ENCODE results near the gene CEP68.

DNA sequence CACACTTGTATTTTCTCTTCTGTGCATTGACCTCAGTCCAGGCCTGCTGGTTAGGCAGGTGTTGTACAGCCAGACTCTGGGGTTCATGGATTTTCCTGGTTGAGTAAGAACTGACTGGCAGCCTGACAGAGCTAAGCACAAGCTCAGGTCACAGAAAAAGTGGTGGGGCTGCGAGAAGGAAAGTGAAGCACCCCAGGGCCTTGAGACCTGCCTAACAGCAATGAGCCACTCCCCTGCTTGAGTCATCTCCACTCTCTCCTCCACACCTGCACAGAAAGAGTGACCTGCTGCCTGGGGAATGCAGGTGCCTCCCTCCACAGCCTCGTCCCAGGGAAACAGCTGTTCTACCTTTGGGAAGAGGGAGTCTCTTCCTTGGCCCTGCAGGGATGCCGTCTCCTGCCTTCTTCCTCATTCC is 91.4 kb upstream of the LGALSL start:
- PRO-cap, 8 experiments, result no peak in any of the 8 experiments

- PRO-cap, 8 experiments, result no peak in any of the 8 experiments
Measured at GRCh38 chr2:64769374-64769782, 115.7 kb upstream of the SERTAD2 start.

DNA sequence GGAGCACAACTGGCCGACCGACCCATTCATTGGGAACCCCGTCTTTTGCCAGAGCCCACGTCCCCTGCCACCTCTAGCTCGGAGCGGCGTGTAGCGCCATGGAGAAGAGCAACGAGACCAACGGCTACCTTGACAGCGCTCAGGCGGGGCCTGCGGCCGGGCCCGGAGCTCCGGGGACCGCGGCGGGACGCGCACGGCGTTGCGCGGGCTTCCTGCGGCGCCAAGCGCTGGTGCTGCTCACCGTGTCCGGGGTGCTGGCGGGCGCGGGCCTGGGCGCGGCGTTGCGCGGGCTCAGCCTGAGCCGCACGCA is 302 bp downstream of the SLC1A4 start:
- PRO-cap, 8 experiments, result no peak in any of the 8 experiments

DNA sequence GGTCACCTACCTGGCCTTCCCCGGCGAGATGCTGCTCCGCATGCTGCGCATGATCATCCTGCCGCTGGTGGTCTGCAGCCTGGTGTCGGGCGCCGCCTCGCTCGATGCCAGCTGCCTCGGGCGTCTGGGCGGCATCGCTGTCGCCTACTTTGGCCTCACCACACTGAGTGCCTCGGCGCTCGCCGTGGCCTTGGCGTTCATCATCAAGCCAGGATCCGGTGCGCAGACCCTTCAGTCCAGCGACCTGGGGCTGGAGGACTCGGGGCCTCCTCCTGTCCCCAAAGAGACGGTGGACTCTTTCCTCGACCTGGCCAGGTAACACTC is 619 bp downstream of the SLC1A4 start:
- PRO-cap, 8 experiments, result no peak in any of the 8 experiments

GRCh38 chr2:65035461-65036073 is 20.6 kb upstream of the CEP68 start:
- PRO-cap, 8 experiments, result no peak in any of the 8 experiments

DNA sequence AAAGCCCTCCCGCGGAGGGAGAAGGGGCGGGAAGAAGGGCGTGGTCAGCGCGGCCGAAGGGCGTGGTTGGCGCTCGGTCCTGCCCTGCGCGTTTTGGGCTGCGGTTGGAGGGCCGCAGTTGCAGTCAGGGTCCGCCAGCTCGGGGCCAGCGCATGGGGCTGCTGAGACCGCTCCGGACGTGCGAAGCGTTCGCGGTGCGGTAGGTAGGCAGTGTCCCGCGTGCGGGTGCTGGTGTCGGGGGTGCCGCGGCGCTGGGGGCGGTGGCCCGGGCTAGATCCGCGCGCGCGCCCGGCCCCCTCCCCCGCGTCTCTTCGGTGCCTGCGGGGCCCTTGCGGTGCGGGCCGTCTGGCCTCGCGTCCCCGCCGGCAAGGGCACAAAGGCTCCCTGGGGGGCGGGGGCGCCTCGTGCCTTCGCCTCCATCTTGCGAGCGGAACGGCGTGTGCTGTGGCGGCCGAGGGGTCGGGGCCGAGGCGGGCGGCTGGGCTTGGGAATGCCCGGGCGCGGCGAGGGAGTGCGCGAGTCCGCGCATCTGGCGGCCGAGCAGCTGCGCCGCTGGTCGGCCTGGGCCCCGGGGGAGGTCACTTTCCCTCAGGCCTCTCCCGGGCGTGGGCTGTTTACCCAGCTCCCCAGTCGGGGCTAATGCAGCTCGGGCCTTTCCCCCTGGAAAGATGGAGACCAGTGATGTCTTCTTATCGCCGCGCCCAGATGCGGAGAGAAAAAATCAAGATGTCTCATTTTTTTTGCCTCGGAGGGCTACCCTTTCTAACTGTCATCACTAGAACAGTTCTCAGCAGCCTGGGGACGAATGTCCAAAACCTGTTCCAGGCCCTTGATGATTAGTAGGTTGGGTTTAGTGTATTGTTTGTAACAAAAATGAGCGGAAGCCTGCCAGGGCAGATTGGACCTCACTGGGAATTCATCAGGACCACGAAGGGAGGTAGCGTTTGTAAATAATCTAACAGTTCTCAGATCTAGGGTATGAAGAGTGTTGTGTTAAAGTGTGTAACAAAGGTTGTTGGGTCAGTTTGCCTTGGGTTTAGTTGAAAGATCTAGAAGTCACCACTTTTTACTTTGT is at the start of gene CEP68:
Gene CEP68 (plus strand): TSS at position 91 of the 1,075 bp plus-strand sequence.
- PRO-cap, 8 experiments, result peak in 8 of 8 experiments; most common plus-strand start position 117 of the sequence (in 4); most common minus-strand start position 313 of the sequence (in 5)

DNA sequence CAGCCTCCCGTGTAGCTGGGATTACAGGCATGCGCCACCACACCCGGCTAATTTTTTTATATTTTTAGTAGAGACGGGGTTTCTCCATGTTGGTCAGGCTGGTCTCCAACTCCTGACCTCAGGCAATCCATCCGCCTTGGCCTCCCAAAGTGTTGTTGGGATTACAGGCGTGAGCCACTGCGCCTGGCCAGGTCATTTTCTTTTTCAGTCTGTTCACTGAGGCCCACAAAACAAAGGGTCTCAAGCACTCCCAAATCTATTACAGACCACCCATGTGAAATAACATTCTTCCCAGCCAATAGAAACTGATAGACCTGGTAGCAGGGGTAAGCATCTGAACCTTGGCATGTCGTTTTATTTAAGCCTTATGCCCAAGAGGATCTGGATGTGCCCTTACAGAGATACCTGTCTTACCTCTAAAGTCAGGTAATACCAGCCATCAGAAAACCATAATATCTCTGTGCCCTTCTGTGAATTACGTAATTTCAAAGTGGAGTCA is 25.6 kb downstream of the CEP68 start:
- PRO-cap, 8 experiments, result peak in 3 of 8 experiments; most common plus-strand start position 368 of the sequence (in 1); most common minus-strand start position 148 of the sequence (in 2)

GRCh38 chr2:65084127-65085274 is 28.3 kb downstream of the CEP68 start:
- PRO-cap, 8 experiments, result no peak in any of the 8 experiments

DNA sequence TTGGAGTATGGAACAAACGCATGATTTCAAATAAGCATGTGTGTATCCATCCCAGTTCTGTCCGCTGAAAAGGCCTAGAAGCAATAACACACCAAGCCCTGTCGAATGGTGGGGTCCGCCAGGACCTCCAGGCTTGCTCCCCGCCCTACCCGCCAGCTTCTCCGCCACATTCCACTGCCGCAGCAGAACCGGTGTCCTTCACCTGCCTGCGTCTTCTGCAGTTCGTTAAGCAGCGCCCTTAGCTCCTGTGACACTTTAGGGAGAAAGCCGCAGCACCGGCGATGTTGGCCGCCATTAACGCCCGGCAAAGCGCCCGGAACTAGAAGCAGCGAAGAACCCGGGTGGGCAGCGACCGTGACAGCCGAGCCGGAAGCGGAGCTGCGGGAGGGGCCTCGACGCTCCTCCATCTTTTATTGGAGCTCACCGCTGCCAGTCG is 334 bp upstream of the ACTR2 start:
- PRO-cap, 8 experiments, result peak in 8 of 8 experiments; most common minus-strand start position 321 of the sequence (in 8)

GRCh38 chr2:65382622-65383438 is 49.6 kb downstream of the SPRED2 start:
- PRO-cap, 8 experiments, result no peak in any of the 8 experiments

DNA sequence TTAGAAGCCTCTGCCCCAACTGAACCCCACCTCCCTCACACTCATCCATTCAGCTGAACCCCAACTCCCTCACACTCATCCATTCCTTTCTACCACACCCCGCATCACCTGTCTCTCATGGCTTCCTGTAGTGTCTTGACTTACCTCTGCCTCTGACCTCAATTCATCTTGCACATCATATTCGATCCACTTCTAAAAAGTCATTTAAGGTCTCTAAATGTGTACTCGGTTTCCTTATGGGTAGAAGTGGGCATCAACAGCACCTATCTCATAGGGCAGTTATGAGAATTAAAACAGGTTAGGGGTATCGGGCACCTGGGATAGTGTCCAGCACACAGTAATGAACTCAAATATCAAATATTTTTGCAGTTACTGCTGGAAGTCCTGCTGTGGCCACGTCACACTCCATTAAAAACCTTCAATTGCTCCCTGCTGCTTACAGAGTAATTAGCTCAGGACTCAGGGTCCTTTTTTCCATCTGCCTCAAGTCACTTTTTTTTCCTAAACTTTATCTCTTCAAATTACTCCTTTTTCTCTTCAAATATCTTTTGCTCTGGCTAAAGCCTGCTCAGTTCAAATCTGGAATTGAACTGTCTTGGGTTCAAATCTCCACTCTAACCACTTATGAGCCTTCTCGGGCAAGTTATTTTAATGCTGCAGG is 36.9 kb downstream of the SPRED2 start:
- PRO-cap, 8 experiments, result no peak in any of the 8 experiments

GRCh38 chr2:65430235-65430392 is 2.3 kb downstream of the SPRED2 start:
- PRO-cap, 8 experiments, result no peak in any of the 8 experiments

- PRO-cap, 8 experiments, result no peak in any of the 8 experiments
Measured at GRCh38 chr2:65437010-65437230, 4.5 kb upstream of the SPRED2 start.

DNA sequence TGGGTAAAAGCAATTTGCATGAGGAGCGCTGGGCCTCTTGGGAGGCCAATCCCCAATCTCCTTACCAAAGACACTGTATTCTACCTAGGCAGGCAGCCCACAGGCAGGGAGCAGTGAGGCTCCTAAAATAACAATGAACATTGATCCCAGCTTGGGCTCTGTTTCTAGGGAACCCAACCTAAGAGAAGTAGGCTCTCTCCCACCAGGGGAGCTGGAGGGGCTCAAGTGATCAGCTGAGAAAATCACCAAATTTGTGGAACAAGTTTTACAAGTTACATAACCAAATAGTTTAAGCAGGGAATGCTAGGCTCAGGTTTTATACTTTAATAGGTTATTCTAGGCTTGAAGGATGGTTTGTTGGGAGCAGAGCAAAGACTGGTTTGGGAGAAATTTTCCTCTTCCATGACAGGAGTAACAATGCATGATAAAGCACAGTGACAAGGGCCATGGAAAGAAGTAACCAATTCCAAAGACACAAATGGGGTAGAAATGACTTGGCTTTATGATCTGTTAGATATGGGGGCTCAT is 6.1 kb upstream of the SPRED2 start:
- PRO-cap, 8 experiments, result no peak in any of the 8 experiments

DNA sequence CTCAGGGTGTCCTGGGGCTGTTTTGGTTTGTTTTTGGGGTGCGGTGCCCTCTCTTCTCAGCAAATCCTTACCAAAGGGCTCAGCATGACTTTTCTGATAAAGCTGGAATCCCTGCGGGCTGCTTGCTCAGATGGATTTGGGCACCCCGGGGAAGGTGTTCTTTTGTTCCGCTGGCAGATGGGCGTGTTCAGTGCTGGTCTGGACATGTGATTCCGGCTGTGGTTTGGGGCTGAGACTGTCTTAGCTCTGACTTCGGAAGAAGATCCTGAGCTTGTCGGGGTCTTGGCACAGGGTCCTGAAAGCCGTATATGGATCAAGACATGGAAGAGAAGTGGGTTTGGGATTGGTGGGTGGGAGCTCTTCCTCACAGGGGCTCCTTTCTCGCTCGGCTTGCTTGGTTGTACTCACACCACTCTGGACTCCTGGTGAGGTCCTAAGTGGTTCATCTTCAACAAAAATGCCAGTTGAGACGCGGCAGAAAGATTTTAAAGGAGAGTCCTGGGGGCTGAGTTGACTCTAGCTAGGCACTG is 134.3 kb upstream of the SPRED2 start:
- PRO-cap, 8 experiments, result no peak in any of the 8 experiments

GRCh38 chr2:66426217-66426756 is 8.6 kb upstream of the MEIS1 start:
- PRO-cap, 8 experiments, result no peak in any of the 8 experiments

DNA sequence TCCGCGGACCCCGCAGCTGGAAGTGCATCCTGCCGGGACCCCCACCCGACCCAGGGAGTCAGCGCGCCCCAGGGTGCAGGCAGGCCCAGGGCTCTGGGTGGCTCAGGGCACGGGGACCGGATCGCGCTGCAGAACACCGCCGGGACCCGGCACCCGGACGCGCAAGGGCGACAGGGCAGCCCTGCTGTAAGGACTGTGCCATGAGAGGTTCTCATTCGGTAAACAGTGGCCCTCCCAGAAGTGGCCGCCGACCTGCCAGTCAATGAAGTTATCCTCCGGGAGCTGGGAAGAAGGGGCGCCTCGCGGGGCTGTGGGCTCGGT is 8.2 kb upstream of the MEIS1 start:
- PRO-cap, 8 experiments, result no peak in any of the 8 experiments

DNA sequence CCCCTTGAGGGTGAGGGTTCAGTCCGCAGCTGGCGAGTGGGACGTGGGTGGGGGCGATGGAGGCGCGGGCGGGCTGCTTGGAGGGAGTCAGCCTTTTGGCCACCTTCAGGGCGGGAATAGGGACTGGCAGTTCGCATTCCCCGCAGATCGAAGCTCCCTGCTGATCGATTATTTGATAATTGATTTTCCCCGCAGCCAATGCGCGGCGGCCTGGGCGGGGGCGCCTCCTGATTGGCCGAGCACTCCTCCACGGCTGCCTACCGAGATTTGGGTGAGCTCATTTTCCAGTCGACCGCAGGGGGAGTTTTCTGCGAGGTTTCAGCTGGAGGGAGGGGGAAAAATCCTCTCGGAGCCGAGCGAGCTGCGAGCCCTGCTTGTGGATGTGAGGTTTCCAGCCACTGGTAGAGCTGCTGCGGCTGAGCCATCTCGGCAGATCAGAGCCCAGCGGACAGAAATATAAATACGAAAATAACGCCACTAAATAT is 1.6 kb upstream of the MEIS1 start:
- PRO-cap, 8 experiments, result no peak in any of the 8 experiments

DNA sequence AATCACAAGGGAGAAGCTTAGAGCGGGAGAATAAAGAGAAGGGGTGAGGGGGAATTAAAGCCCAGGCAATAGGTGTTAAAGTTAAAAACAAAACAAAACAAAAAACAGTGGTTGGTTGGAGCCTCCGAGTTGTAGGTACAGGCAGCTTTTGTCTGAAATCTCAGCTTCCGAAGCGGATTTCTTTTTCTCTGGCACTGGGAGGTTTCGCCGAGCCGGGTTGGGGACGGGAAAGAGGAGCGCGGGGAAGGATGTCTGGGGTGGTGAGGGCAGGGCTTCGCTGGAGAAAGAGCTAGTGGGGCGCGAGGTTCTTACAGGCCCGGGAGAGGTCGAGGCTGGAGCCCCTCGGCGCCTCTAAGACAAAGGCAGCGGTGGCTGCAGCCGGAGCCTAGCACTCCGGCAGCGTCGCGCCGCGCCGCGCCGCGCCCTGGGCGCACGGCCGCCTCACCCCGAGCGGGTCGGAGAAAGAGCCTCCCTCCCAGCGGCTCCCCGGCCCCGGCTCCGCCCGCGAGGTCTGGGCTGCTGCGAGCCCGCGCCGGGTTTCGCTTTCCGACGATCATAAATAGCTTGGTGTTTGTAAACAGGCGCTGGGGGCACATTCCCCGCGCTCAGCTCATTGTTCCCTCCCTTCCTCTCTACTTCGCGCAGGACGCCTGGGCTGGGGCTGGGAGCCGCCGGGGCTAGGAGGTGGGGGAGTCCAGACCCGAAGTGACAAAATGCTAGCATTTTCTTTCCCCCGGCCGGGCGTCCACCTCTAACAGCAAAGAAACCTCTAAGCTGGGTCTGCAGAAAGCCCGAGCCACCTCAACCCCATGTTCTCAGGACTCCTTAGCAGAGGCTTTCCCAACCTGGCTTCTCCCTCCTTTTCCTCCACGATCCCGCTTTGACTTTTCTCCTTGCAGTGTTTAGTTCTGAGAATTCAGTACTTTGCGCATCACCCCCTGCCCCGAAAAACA is 867 bp upstream of the MEIS1 start:
- PRO-cap, 8 experiments, result no peak in any of the 8 experiments

- PRO-cap, 8 experiments, result no peak in any of the 8 experiments
Measured at GRCh38 chr2:66476295-66477143, 41.6 kb downstream of the MEIS1 start.